Glomerular endothelial cell (primary cell): ENCODE measurements around a stretch of chr2.

- RAMPAGE, long total RNA: no peak
These were observed 54.2 kb upstream of the ROCK2 start for GRCh38 chr2:11398668-11399093.

DNA sequence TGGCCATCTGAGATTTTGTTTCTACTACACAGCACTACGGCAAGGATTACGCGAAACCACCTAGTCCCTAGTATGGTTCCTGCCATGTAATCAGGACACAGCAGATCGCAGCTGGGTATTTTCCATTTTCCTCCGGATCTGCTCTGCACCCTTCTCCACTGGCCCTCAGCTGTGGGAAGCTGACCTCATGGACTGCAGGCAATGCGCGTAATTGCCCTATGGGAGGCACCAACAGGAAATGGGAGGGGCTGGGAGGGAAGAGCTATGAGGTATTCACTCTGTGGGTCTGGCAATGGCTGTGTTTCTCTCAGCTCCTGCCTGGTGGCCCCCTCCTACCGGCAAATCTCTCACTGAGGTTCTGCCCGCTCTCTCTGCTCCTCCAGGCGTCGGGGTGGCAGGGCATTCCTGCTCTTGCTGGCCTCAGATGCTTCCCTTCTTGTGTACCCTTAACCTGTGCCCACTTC is 59.3 kb upstream of the ROCK2 start:
- RAMPAGE, long total RNA: no peak

DNA sequence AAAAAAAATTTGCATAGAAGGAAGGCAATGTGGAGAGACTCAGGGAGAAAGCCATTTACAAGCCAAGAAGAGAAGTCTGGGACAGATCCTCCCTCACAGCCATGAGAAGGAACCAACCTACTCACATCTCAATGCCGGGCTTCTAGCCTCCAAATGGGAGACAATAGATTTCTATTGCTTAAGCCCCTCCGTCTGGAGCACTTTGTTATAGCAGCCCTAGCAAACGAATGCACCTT is 12.8 kb upstream of the E2F6 start:
- RAMPAGE, long total RNA: no peak

- RAMPAGE, long total RNA: no peak
These were observed 15.2 kb upstream of the E2F6 start for GRCh38 chr2:11480809-11481944.

GRCh38 chr2:11524382-11525226 is 9.2 kb upstream of the GREB1 start:
- RAMPAGE, long total RNA: no peak

GRCh38 chr2:11681085-11681670 is 11.2 kb upstream of the NTSR2 start:
- RAMPAGE, long total RNA: no peak

- RAMPAGE, long total RNA: no peak
These were observed 10.8 kb downstream of the LPIN1 start for GRCh38 chr2:11757150-11757715.

- RAMPAGE, long total RNA: no peak
These were observed 76.4 kb downstream of the LPIN1 start for GRCh38 chr2:11822614-11823391.

GRCh38 chr2:11829077-11829572 is 82.7 kb downstream of the LPIN1 start:
- RAMPAGE, long total RNA: no peak

GRCh38 chr2:12084131-12084429 is 337.6 kb downstream of the LPIN1 start:
- RAMPAGE, long total RNA: no peak

DNA sequence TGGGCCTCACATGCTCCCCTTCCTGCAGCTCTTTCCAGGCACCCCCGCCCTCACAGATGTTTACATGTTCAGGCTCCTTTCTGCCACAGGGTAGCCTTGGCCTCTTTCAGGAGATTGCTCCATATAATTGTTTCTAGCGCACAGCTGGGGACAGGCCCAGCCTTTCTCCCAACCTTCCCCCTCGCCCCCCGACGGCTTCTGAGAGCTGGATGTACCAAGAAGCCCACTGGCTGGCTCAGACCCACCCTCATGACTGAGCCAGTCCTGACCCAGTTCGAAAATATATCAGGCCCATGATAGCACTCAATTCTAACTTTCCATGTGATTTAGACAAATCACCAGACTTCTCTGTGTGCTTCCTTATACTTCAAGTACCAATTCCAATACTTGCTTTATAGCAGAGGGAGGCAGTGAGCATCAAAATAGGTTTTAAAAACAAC is 288.2 kb upstream of the TRIB2 start:
- RAMPAGE, long total RNA: no peak

GRCh38 chr2:12493004-12493618 is 223.6 kb upstream of the TRIB2 start:
- RAMPAGE, long total RNA: no peak

DNA sequence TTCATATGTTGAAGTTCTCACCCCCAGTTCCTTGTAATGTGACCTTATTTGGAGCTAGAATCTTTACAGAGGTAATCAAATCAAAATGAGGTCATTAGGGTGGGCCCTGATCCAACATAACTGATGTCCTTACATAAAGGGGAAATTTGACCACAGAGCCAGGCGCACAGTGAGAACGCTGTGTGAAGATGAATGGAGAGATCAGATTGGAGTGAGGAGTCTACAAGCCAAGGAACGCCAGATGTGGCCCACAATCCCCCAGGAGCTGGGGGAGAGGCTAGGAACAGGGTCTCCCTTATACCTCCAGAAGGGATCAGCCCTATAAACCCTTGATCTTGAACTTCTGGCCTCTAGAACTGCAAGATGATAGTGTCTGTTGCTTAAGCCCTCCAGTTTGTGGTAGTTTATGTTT is 31.5 kb upstream of the TRIB2 start:
- RAMPAGE, long total RNA: no peak

DNA sequence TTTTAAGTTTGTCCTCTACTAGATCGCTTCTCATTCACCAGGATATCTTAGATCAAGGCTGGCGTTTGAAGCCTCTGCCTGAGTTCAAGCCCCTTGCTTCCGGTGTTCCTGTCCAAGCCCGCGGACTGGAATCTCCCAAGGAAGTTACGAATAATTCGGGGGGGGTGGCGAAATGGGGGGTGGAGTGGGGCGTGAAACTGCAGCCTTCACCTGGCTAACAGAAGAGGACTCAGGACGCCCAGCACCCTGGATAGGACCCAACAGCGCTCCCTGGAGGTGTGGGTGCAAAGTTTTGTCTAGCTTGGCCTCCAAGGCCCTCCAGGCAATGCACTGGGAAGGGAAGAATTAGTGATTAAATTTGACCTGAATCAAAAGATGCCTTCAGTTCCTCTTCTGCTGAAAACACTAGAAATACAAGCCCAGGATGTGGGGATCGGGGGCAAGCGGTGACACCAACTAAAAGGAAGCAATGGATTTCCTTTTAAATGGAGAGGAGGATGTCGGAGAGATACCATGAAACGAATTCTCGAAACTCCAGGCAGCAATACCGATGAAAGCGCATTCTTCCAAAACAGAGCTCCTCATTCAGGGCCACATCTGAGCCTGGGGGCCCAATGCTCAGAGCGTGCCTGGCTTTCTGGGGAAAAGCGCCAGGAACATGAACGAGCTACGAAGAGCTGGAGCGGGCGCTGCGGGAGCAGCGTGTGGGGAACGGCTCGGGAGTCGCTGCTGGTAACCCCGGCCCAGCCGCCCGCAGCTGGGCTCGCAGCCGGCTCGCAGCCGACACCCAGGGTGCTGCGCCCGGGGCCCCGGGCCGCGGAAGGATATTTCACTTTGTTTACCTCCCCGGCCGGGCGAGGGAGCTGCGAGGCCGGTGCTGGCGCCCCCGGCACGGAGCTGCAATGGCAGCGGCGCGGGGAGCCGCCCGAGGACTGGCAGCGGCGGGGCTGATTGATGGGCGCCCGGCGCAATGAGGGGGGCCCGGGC is 591 bp upstream of the TRIB2 start:
- RAMPAGE, long total RNA: no peak

DNA sequence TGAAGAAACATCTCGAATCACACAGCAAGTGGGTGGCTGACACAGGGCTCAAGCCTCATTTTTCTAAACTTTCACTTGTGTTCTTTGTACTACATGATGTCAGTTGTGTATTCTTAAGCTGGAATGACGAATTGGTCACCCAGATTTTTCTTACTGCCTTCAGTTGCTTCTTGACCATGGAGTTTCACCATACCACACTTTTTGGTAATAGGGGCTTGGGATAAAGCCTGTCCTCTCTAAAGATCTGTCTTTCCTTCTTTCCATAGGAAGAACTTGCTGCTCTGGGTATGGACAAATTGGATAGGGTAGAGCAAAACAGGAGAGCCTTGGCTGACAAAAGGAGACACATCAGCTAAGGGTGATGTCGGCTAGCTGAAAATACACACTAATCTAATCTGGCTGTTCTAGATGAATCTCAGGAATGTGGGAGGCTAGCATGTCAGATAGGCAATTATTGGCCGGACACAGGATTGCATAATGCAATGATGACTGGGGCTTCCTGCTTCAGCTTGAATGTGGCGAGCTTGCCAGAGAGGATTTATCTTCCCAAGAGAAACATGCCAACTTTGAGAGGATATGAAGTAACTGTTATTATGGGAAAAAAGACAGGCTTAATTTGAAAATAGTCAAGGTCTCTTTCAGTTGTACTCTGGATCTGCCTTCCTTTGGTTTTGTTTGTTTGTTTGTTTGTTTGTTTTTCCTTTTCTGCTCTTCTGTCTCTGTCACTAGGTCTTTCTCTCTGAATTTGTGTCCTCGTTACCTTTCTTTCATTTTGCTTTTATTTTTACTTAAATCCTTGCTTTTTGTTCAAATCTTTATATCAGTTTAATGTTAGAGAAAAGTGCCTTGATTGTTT is 102.3 kb downstream of the TRIB2 start:
- RAMPAGE, long total RNA: no peak

- RAMPAGE, long total RNA: no peak
These were observed 107.6 kb downstream of the TRIB2 start for GRCh38 chr2:12824227-12824823.

GRCh38 chr2:12834215-12834583 is 117.5 kb downstream of the TRIB2 start:
- RAMPAGE, long total RNA: no peak

- RAMPAGE, long total RNA: no peak
These were observed 283.9 kb downstream of the TRIB2 start for GRCh38 chr2:13000650-13001117.

- RAMPAGE, long total RNA: no peak
These were observed 806.3 kb downstream of the TRIB2 start for GRCh38 chr2:13522815-13523640.

- RAMPAGE, long total RNA: no peak
These were observed 821.1 kb downstream of the TRIB2 start for GRCh38 chr2:13537512-13538537.